ENCODE measurements around the genes GPR89A and NUDT17.

DNA sequence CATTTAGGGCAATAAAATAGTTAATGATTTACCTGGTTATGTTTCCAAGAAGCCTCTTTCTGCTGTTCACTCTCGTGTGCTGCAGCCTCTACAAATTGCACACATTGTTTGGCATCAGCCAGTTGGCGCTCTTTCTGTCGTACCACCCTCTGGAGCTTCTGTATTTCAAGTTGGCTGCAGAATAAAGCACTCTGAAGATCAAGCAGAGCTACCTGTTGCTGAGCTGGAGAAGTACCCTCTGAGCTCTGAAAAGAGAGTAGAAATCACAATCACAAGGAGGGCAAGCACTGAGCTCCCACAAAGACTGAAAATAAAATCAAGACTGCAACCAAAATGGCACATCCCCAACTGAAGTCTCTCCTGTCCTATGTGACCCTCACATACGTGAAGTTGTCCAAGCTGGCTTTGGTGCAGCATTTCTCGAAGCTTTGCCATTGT is 133.4 kb downstream of the NBPF8 start:
- RAMPAGE, long total RNA: no peak
- RRBS: no CpG with 5 or more reads among the region's 5 CpGs
PRO-cap:
- standard: no peak
- CoPRO, capped RNA only, 2 experiments: no peak in any of the 2 experiments
- CoPRO, capped and uncapped RNA, 2 experiments: no peak in any of the 2 experiments
- CoPRO, uncapped RNA only, 2 experiments: peak in 1 of 2 experiments; most common minus-strand start position 312 of the sequence (in 1)
CAGE:
- cytosol, long polyA plus RNA: no peak
- long polyA plus RNA: no peak
- nucleolus, long total RNA: no peak
- nucleus, long polyA plus RNA: no peak

GRCh38 chr1:120851061-120851640 is 38.4 kb upstream of the PPIAL4A start:
- RAMPAGE, long total RNA: no peak
- RRBS: no CpG with 5 or more reads among the region's 27 CpGs
PRO-cap:
- standard: bidirectional peak, plus-strand start at chr1:120851335, minus-strand start at chr1:120850985
- CoPRO, capped RNA only, 2 experiments: peak in 2 of 2 experiments; most common plus-strand start chr1:120851265 (in 2); most common minus-strand start chr1:120851319 (in 1)
- CoPRO, capped and uncapped RNA, 2 experiments: peak in 2 of 2 experiments; most common plus-strand start chr1:120851262 (in 1)
- CoPRO, uncapped RNA only, 2 experiments: no peak in any of the 2 experiments
CAGE:
- cytosol, long polyA plus RNA: no peak
- long polyA plus RNA: no peak
- nucleolus, long total RNA: no peak
- nucleus, long polyA plus RNA: no peak

GRCh38 chr1:121087155-121087620 is 97.0 kb downstream of the FAM72B start:
- RAMPAGE, long total RNA: no peak
PRO-cap:
- standard: no peak
- CoPRO, capped RNA only, 2 experiments: no peak in any of the 2 experiments
- CoPRO, capped and uncapped RNA, 2 experiments: no peak in any of the 2 experiments
- CoPRO, uncapped RNA only, 2 experiments: no peak in any of the 2 experiments
CAGE:
- cytosol, long polyA plus RNA: no peak
- long polyA plus RNA: no peak
- nucleolus, long total RNA: no peak
- nucleus, long polyA plus RNA: no peak

DNA sequence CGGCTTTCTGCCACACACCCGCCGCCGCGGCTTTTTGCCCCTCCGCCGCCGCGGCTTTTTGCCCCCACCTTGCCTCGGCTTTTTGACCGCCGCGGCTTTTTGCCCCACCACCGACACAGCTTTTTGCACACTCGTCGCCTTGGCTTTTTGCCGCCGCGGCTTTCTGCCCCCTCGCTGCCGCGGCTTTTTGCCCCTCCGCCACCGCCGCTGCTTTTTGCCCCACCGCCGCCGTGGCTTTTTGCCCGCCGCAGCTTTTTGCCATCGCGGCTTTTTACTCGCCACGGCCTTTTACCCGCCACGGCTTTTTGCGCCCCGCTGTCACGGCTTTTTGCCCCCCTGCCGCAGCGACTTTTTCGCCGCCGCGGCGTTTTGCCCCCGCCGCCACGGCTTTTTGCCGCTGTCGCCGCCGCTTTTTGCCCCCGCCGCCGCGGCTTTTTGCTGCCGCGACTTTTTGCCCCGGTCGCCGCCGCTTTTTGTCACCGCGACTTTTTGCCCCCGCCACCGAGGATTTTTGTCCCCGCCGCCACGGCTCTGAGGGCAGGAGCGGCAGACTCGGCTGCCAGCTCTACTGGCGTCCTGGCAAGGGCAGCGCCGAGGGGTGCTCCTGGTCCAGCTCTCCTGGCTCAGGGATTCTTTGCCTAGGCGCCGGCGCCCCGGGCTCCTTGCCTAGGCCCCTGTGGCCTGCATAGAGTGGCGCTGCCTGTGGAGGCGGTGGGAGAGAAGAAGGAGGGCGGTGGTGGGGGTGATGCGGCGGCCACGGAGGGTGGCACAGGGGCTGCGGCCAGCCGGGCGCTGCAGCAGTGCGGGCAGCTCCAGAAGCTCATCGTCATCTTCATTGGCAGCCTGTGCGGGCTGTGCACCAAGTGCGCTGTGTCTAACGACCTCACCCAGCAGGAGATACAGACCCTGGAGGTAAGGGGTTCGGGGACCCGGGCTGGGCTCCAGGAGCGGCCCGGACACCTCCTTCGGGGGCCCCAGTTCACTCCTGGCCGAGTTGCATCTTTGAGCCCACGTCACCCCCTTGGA is 211.9 kb downstream of the SRGAP2C start:
- RAMPAGE, long total RNA: no peak
- RRBS: no CpG with 5 or more reads among the region's 100 CpGs
PRO-cap:
- standard: no peak
- CoPRO, capped RNA only, 2 experiments: no peak in any of the 2 experiments
- CoPRO, capped and uncapped RNA, 2 experiments: no peak in any of the 2 experiments
- CoPRO, uncapped RNA only, 2 experiments: no peak in any of the 2 experiments
CAGE:
- cytosol, long polyA plus RNA: no peak
- long polyA plus RNA: no peak
- nucleolus, long total RNA: no peak
- nucleus, long polyA plus RNA: no peak

DNA sequence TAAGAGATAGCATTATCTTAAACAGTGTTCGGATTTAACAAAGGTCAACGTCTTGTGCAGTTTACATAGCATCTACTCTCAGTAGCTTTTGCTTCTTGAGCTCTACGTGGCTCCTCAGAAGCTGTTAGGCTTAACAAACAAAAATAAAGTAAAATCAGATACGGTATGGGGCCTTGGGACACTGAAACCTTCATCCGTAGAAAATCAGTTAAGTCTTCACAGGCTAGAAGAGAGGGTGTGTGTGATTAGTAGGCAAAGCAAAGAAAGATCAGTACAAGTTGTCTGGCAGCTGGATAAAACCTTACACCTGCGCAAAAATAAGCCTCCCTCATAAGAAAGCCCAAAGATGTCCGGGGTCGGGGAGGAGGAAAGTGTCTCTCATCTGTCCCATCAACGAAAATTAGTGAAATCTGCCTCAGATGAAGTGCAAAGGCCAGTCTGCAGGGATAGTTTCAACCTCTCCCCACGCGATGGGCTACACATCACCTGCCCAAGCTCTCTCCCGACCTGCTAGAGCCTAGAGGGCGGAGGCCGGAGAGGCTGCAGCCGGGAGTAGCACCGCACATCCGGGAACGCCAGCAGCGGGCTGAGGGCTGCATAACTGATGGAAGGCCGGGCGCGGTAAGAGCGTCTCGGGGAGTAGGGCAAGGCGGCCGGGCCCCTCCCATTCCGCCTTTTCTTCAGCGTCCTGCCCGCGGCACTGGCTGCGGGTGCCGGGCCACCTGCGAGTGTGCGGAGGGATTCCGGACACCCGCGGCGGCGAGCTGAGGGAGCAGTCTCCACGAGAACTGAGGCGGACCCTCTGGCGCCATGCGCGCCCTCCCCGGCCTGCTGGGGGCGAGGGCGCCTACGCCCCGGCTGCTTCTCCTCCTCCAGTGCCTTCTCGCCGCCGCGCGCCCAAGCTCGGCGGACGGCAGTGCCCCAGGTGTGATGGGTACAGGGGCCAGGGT is 334.0 kb downstream of the SRGAP2C start:
- RAMPAGE, long total RNA: no peak
- RRBS: 11% methylated on average over 15 of the region's 57 CpGs
PRO-cap:
- standard: no peak
- CoPRO, capped RNA only, 2 experiments: no peak in any of the 2 experiments
- CoPRO, capped and uncapped RNA, 2 experiments: no peak in any of the 2 experiments
- CoPRO, uncapped RNA only, 2 experiments: no peak in any of the 2 experiments
CAGE:
- cytosol, long polyA plus RNA: no peak
- long polyA plus RNA: no peak
- nucleolus, long total RNA: no peak
- nucleus, long polyA plus RNA: no peak

- RAMPAGE, long total RNA: no peak
PRO-cap:
- standard: no peak
- CoPRO, capped RNA only, 2 experiments: no peak in any of the 2 experiments
- CoPRO, capped and uncapped RNA, 2 experiments: no peak in any of the 2 experiments
- CoPRO, uncapped RNA only, 2 experiments: no peak in any of the 2 experiments
CAGE:
- cytosol, long polyA plus RNA: no peak
- long polyA plus RNA: no peak
- nucleolus, long total RNA: no peak
- nucleus, long polyA plus RNA: no peak
Observed at GRCh38 chr1:143874565-143874873, 31.3 kb downstream of the H3-7 start.

DNA sequence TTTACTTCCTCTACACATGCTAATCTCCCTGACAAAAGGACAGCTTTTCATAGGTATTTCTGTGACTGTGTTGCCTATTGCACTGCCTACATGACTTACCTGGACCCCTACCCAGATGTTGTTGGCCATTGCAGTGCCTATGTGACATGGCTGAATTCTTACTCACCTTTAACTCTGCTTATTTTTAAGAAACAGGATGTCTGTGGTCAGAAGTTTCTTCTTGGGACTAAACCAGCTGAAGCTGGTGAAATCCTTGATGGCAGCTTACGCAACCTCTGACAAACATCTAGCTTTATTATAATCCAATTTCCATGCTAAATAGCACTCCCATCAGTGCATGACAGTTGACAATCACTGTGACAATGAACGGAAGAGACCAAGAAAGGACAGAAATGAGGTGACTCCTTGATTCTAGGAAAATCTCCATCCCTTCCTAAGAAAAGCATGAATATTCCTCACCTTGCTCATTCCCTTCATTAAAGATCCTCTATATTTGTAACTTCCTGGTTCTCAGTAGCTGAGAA is 50.6 kb downstream of the PPIAL4D start:
- RAMPAGE, long total RNA: no peak
- RRBS: no CpG with 5 or more reads among the region's 2 CpGs
PRO-cap:
- standard: no peak
- CoPRO, capped RNA only, 2 experiments: no peak in any of the 2 experiments
- CoPRO, capped and uncapped RNA, 2 experiments: no peak in any of the 2 experiments
- CoPRO, uncapped RNA only, 2 experiments: no peak in any of the 2 experiments
CAGE:
- cytosol, long polyA plus RNA: no peak
- long polyA plus RNA: no peak
- nucleolus, long total RNA: no peak
- nucleus, long polyA plus RNA: no peak

DNA sequence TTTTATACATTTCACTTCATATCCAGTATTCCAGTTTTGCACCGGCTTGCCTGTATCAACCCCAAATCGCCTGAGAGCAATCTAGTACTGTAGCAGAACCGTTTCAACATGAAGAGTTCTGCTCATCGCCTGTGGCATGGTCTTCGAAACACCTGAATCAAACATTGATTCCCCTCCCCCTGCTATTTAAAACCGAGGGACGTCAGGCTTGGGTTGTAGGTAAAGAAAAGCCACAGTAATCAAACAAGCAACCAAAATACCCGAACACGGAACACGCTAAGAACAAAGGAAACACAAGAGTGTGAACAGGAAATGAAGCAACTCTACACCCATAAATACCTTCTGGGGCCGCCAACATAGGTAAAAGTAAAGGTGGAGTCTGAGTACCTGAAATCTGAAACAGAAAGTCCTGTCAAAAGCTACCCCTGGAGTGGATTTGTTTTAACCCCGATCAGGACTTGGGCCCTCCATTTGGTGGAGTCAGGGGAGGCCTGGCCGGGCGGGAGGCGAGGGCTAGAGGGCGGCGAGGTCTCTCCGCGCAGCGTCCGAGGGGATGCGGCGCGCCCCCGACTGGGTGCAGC is 27.5 kb downstream of the PPIAL4D start:
- RAMPAGE, long total RNA: no peak
- RRBS: no CpG with 5 or more reads among the region's 25 CpGs
PRO-cap:
- standard: no peak
- CoPRO, capped RNA only, 2 experiments: no peak in any of the 2 experiments
- CoPRO, capped and uncapped RNA, 2 experiments: no peak in any of the 2 experiments
- CoPRO, uncapped RNA only, 2 experiments: no peak in any of the 2 experiments
CAGE:
- cytosol, long polyA plus RNA: no peak
- long polyA plus RNA: no peak
- nucleolus, long total RNA: no peak
- nucleus, long polyA plus RNA: no peak

DNA sequence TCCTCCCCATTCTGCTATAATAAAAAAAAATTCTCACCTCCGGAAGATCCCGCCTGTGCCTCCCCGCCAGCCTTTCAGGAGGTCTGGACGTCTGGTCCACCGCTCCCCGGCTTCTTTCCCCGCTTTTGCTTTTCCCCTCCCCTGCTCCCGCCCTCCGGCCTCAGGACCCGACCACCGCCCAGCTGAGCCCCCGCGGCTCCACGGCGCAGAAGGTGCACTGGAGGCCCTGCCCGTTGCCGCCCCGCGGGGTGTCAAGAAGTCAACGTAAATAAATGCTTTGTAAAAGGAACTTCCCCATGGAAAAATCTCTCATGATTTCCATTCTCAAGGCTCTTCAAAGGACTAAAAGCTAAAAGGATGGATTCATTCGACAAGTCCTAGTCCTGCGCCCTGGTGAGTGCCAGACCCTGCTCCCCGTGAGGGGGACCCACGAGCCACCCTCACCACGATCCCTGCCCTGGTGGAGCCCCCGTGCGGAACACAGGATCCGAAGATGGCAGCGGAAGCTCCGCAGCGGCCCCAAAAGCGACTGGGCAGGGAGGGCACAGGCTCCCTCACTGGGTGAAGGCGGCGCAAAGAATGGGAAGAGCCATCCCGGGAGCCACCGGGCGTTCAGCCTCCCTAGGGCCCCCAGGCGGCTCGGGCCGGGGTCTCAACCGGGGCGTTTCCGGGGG is 45.0 kb upstream of the PPIAL4D start:
- RAMPAGE, long total RNA: no peak
- RRBS: no CpG with 5 or more reads among the region's 43 CpGs
PRO-cap:
- standard: no peak
- CoPRO, capped RNA only, 2 experiments: no peak in any of the 2 experiments
- CoPRO, capped and uncapped RNA, 2 experiments: no peak in any of the 2 experiments
- CoPRO, uncapped RNA only, 2 experiments: no peak in any of the 2 experiments
CAGE:
- cytosol, long polyA plus RNA: no peak
- long polyA plus RNA: no peak
- nucleolus, long total RNA: no peak
- nucleus, long polyA plus RNA: no peak

DNA sequence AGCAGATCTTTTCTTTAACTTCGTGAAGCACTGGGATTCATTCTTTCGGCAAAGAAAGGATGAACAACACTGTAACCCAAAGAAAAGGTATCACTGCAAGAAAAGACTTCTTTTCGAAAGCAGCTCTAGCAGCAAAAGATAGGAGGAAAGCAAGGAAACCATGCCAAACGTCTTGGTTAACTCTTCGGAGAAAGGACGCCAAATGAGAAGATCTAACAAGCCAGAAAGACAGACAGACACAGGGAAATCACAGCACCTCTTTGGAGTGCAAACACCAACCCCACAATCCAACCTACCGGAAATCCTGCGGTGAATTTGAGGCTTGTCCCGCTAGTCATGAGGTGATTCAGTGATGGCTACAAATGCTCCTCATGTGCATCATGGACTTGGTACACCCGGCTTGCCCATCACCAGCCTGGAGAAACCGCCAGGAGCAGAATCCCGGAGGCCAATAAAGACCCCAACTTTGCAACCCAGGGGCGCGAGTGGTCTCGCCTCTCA is 869 bp downstream of the NBPF20 start:
- RAMPAGE, long total RNA: no peak
- RRBS: no CpG with 5 or more reads among the region's 15 CpGs
PRO-cap:
- standard: no peak
- CoPRO, capped RNA only, 2 experiments: no peak in any of the 2 experiments
- CoPRO, capped and uncapped RNA, 2 experiments: no peak in any of the 2 experiments
- CoPRO, uncapped RNA only, 2 experiments: no peak in any of the 2 experiments
CAGE:
- cytosol, long polyA plus RNA: no peak
- long polyA plus RNA: no peak
- nucleolus, long total RNA: no peak
- nucleus, long polyA plus RNA: no peak

GRCh38 chr1:145607581-145608818 is at the start of gene GPR89A:
Gene GPR89A, plus strand, starts transcription at chr1:145607988.
- RAMPAGE, long total RNA: no peak
- RRBS: no CpG with 5 or more reads among the region's 74 CpGs
PRO-cap:
- standard: unidirectional peak, plus-strand start at chr1:145608048; bidirectional peak, plus-strand start at chr1:145608310, minus-strand start at chr1:145608320
- CoPRO, capped RNA only, 2 experiments: peak in 2 of 2 experiments; most common plus-strand start chr1:145608048 (in 2); most common minus-strand start chr1:145607845 (in 1)
- CoPRO, capped and uncapped RNA, 2 experiments: peak in 2 of 2 experiments; most common plus-strand start chr1:145608048 (in 2)
- CoPRO, uncapped RNA only, 2 experiments: peak in 1 of 2 experiments; most common plus-strand start chr1:145608057 (in 1); most common minus-strand start chr1:145607997 (in 1)
CAGE:
- cytosol, long polyA plus RNA: start-site peak on the plus strand at chr1:145607962-145607995, 41 and 50 reads in 2 replicates; start-site peak on the plus strand at chr1:145608074-145608083, 6 and 7 reads in 2 replicates
- long polyA plus RNA: no peak
- nucleolus, long total RNA: no peak
- nucleus, long polyA plus RNA: no peak

GRCh38 chr1:145744525-145744935 is 25.2 kb downstream of the CD160 start:
- RAMPAGE, long total RNA: no peak
- RRBS: no CpG with 5 or more reads among the region's 3 CpGs
PRO-cap:
- standard: no peak
- CoPRO, capped RNA only, 2 experiments: no peak in any of the 2 experiments
- CoPRO, capped and uncapped RNA, 2 experiments: no peak in any of the 2 experiments
- CoPRO, uncapped RNA only, 2 experiments: no peak in any of the 2 experiments
CAGE:
- cytosol, long polyA plus RNA: no peak
- long polyA plus RNA: no peak
- nucleolus, long total RNA: no peak
- nucleus, long polyA plus RNA: no peak

GRCh38 chr1:145773710-145774382 is 50.0 kb downstream of the RNF115 start:
- RAMPAGE, long total RNA: no peak
- RRBS: no CpG with 5 or more reads among the region's 3 CpGs
PRO-cap:
- standard: no peak
- CoPRO, capped RNA only, 2 experiments: no peak in any of the 2 experiments
- CoPRO, capped and uncapped RNA, 2 experiments: no peak in any of the 2 experiments
- CoPRO, uncapped RNA only, 2 experiments: no peak in any of the 2 experiments
CAGE:
- cytosol, long polyA plus RNA: no peak
- long polyA plus RNA: no peak
- nucleolus, long total RNA: no peak
- nucleus, long polyA plus RNA: no peak

DNA sequence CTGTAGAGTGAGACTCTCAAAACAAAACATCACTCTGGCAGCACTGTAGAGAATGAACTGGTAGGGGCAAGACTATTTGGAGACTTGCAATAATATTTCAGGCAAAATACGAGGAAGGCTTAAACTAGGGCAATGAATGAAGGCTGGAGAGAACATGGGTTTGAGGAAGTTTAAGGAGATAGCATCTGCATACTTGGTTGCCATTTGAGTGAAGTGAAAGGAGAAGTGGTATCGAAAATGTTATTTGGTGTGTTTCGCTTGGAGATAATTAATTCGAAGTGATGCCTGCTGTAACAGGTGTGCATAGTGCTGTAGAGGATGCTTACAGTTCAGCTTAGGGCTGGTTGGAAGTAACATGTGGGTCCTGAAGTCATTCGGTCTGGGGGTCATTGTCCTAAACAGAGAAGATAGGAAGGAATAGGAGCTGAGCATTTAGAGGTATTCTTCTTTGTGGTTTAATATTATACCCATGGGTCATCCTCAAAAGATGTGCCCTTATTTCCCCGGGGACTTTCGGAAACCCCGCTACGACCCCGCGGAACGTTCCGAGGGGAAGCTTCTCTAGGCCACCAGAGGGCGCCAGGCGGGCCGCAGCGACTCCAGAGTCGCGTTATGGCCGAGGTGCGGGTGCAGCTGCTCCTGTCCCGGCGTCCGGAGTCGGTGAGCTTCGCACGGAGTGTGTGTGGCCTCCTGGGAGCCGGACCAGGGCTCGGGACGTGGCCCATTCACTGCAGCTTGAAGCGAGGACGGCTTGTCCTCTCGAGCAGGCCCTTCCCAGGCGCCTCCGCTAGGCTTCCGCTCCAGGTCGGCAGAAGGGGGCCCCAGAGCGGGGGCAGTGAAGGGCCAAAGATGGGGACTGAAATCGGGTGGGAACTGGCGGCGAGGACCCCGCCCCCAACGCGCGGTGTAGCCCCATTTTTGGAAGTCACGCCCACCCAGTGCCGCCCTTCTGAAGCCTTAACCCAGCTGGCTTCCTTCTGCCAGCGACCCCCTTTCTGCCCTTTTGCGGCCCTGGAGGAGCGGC is at the start of gene NUDT17:
Gene NUDT17, plus strand, starts transcription at position 602 of the 1,024 bp plus-strand sequence.
- RAMPAGE, long total RNA: no peak
- RRBS: 6% methylated on average over 4 of the region's 50 CpGs
PRO-cap:
- standard: bidirectional peak, plus-strand start at position 602 of the sequence, minus-strand start at position 555 of the sequence; bidirectional peak, plus-strand start at position 811 of the sequence, minus-strand start at position 812 of the sequence
- CoPRO, capped RNA only, 2 experiments: peak in 2 of 2 experiments; most common plus-strand start position 593 of the sequence (in 1); most common minus-strand start position 308 of the sequence (in 1)
- CoPRO, capped and uncapped RNA, 2 experiments: peak in 2 of 2 experiments; most common plus-strand start position 593 of the sequence (in 1); most common minus-strand start position 548 of the sequence (in 1)
- CoPRO, uncapped RNA only, 2 experiments: peak in 2 of 2 experiments; most common plus-strand start position 95 of the sequence (in 1); most common minus-strand start position 352 of the sequence (in 1)
CAGE:
- cytosol, long polyA plus RNA: start-site peak on the plus strand centred at position 602 of the sequence, 7 bp wide, 81 and 74 reads in 2 replicates
- long polyA plus RNA: no peak
- nucleolus, long total RNA: no peak
- nucleus, long polyA plus RNA: start-site peak on the plus strand centred at position 599 of the sequence, 19 bp wide, 153 and 132 reads in 2 replicates

DNA sequence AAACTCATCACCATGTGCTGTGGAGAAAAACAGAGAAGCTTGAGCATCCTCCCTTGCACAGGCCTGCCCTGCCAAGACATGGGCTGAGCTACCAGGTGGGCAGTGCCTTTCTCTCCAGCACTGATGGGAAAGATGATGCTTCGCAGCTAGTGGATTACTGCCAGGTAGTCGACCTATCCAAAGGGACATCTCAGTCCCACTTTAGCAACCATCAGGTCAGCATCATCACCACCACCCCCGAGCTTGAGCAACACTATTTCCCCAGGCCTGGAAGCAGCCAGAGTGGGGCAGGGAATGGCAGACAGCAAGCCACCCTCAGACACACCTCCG is 1.9 kb downstream of the PIAS3 start:
- RAMPAGE, long total RNA: no peak
- RRBS: no CpG with 5 or more reads among the region's 4 CpGs
PRO-cap:
- standard: no peak
- CoPRO, capped RNA only, 2 experiments: no peak in any of the 2 experiments
- CoPRO, capped and uncapped RNA, 2 experiments: no peak in any of the 2 experiments
- CoPRO, uncapped RNA only, 2 experiments: no peak in any of the 2 experiments
CAGE:
- cytosol, long polyA plus RNA: no peak
- long polyA plus RNA: no peak
- nucleolus, long total RNA: no peak
- nucleus, long polyA plus RNA: no peak

- RAMPAGE, long total RNA: no peak
- RRBS: no CpG with 5 or more reads among the region's 7 CpGs
PRO-cap:
- standard: no peak
- CoPRO, capped RNA only, 2 experiments: no peak in any of the 2 experiments
- CoPRO, capped and uncapped RNA, 2 experiments: no peak in any of the 2 experiments
- CoPRO, uncapped RNA only, 2 experiments: no peak in any of the 2 experiments
CAGE:
- cytosol, long polyA plus RNA: no peak
- long polyA plus RNA: no peak
- nucleolus, long total RNA: no peak
- nucleus, long polyA plus RNA: no peak
Observed at GRCh38 chr1:145859296-145859511, 323 bp upstream of the PIAS3 start.

- RAMPAGE, long total RNA: no peak
- RRBS: no CpG with 5 or more reads among the region's 5 CpGs
PRO-cap:
- standard: bidirectional peak, plus-strand start at chr1:145880065, minus-strand start at chr1:145879842
- CoPRO, capped RNA only, 2 experiments: no peak in any of the 2 experiments
- CoPRO, capped and uncapped RNA, 2 experiments: no peak in any of the 2 experiments
- CoPRO, uncapped RNA only, 2 experiments: no peak in any of the 2 experiments
CAGE:
- cytosol, long polyA plus RNA: no peak
- long polyA plus RNA: no peak
- nucleolus, long total RNA: no peak
- nucleus, long polyA plus RNA: no peak
Observed at GRCh38 chr1:145879698-145880208, 5.9 kb downstream of the ANKRD35 start.

DNA sequence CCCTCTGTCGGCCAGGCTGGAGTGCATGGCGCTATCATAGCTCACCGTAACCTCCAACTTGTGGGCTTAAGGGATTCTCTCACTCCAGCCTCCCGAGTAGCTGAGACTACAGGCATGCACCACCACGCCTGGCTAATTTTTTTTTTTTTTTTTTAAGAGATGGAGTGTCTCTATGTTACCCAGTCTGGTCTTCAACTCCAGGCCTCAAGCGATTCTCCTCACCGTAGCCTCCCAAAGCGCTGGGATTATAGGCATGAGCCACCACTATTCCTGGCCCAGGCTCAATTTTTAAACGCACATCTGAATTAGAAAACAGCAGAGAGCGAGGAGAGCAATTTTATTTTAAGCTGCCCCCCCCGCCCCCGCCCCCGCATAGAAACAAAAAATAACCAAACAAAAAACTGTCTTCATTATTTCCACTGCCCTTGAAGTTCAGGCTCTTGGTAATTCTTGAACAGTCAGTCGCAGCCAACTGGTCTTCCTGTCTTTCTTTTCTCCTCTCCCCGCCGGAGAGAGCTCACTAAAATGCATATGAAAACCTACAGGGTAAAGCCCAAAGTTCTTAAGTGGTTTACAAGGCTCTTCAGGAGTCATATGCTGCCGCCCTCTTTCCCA is 958 bp upstream of the ANKRD35 start:
- RAMPAGE, long total RNA: no peak
- RRBS: no CpG with 5 or more reads among the region's 17 CpGs
PRO-cap:
- standard: no peak
- CoPRO, capped RNA only, 2 experiments: no peak in any of the 2 experiments
- CoPRO, capped and uncapped RNA, 2 experiments: no peak in any of the 2 experiments
- CoPRO, uncapped RNA only, 2 experiments: no peak in any of the 2 experiments
CAGE:
- cytosol, long polyA plus RNA: no peak
- long polyA plus RNA: no peak
- nucleolus, long total RNA: no peak
- nucleus, long polyA plus RNA: no peak

Measured in K562 (cell line).